ENCODE measurements around a stretch of chr10.

DNA sequence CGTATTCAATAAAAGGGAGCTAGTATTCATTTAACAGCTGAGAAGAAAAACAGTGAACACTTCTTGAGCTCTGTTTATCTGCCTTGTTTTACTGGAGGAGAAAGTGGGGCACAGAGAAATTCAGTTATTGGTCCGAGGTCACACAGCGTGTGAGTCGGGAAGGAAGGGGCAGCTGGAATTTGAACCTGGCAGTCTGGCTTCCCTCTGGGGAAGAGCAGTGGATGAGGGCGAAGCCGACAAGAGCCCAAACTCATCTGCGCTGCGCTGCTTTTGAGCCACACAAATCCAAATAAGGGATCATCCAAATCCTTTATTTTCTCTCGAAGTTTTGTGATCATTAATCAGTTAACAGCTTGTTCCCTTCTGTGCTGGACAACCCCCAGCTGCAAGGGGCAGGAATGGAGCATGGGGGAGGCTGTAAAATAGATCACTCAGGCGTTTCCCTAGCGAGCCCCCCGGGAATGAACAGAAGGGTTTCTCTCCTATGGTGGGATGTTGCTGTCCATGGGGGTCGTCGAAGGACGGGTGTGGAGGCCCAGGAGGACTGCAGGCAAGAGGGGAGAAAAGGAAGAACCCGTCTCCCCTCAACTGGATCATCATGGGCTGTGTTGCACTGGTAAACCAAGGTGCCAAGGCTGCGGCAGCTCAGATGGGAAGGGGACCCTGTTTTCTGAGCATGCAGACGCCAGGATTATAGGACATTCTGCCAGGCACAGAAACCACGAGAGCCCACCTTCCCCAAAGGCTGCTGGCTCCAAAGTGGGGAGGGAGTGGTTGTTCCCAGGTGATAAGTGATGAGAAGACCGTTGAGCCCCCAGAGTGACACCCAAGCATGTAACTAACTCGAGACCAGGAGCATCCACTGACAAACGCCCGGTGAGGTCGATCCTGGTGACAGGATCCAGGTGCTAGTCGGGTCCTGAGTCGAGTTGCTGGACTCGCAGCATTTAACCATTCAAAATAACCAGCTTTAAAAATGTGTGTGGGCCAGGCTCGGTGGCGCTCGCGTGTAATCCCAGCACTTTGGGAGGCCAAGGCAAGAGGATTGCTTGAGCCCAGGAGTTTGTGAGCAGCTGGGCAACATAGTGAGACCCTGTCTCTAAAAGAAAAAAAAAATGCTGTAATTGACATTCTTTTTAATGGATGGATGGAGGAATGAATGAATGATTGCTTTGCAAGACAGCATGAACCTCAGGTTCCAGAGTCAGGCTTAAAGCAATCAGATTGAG, 23.2 kb upstream of the PFKFB3 start:
- PRO-cap: no peak

DNA sequence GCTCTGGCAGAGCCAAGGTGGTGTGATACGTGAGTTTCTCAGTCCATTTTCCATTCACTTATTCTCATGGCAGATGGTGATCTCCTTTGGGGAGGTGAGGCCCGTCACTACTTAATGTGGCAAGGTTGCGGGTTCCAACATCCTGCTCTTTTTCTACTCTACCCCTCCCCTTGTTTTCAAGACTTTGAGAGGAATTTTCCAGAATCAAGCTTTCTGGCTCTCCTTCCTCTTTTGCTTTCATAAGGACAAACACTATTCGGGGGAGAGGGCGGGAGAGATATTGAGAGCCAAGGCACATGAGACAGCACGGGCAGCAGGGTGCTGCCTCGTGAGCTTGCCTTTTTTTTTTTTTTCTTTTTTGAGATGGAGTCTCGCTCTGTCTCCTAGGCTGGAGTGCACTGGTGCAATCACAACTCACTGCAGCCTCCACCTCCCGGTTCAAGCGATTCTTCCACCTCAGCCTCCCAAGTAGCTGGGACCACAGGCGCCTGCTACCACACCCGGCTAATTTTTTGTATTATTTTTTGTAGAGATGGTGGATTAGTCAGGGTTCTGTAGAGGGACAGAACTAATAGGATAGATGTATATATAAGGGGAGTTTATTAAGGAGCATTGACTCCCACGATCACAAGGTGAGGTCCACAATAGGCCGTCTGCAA, 6.8 kb upstream of the PFKFB3 start:
- PRO-cap: unidirectional peak, minus-strand start at position 149 of the sequence

DNA sequence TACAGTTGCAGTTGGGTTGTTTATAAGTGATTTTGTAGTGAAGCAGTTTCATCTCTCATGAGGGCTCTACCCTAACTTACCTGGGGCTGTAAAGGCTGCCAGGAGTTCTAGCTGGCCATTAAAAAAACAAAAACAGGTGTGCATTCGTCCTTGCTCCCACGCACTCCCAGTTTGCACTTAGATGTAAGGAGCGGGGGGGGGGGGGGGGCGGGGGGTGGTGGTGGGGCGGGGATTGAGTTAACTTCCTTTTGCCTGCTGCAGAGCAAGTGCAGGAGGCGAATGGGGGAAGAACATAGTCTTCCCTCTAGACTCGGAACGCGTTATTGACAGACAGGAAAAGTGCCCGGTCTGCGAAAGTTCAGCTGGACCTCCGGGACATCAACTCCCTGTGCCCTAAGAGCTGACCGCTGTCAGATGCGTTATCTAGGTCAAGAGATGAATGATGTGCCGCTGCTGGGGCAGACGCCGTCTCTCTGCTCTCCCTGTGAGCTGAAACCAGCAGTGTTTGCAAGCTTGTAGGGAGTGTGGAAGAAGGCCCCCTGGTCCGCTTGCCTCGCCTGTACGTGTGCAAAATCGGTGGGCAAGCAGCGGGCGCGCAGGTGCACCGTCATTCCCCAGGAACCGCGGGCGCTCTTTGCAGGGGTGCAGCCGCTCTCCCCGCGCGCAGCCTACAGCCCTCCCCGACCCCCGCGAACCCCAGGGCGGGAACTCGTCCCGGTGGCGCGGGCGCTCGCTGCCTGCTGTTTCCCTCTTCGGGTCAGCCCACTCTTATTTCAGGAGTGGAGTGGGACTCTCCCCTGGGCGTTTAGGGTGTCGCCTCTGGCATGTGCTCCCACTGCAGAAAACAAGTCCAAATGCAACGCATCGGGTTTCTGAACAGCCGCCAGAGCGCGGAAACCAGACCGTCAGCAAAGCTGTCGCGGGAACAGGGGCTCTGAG, 2.0 kb upstream of the PFKFB3 start:
- PRO-cap: unidirectional peak, plus-strand start at position 271 of the sequence; unidirectional peak, plus-strand start at position 438 of the sequence

DNA sequence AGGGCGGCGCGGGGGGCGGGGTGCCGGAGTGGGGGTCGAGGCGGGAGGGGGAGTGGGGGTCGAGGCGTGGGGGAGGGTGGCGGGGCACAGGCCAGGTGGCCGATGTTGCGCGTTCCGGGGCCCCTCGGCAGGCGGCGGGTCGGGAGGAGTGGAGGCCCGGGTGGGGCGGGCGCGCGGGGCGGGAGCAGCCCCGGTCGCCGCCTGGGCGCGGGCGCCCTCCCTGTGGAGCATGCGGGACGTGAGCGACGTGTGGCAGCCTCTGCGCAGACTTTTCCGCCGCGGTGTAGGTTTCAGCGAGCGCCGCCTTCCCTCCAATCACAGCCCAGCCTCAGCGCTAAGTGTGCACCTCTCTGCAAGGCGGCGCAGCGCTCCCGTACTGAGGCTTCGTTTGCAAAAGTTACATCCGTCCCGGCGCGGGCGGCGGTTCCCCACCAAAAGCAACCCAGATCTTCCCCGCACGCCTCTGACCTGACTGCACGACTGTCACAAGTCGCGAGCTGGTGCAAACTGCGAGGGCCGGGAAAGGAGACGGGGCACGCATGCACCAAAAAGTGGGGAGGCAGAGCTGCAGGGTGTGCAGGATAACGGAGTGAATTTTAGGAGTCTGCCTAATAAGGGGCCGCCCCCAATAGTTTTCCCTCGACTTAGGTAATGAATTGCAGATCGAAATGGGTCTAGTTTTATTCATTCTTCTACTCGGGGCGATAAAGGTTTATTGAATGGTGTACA, 1.2 kb upstream of the PFKFB3 start:
- PRO-cap: no peak

DNA sequence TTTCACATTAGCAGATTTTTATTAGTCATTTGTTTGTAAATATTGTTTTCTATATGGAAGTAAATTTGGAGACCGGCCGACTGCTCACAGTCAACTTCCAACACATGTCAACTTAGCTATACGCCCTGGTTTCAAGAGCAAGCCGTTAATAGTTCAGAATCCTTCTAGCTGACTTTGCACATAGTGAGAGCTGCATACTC, 109.8 kb downstream of the PFKFB3 start:
- PRO-cap: no peak

- PRO-cap: no peak
Observed at GRCh38 chr10:6328285-6329251, 125.8 kb downstream of the PFKFB3 start.

DNA sequence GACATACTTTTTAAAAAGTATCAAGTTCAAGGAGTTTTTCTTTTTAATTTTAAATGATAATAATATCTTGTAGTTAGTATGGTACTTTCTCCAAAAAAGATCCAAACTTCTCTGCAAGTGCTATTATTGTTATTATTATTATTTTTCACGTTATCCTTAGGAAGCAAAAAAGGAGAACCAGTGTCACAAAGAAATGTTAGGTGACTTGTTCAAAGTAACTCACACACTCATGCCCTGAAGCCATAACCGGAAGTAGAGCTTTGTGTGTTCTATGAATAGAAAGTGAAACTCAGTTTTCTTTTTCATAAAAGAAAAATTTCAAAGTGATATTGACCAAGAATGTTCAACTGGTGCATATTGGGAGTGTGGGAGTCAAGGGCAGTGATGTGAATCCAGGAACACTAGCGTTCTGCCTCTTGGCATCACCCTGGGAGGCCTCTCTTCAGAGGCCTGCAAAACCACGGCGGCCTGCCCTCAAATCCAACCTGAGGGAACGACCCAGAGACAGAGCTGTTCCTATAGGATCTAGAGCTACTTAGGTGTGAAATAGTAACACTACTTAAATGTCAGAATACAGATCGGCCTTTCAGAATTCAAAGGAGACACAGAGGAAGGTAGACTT, 106.1 kb downstream of the PRKCQ start:
- PRO-cap: no peak

DNA sequence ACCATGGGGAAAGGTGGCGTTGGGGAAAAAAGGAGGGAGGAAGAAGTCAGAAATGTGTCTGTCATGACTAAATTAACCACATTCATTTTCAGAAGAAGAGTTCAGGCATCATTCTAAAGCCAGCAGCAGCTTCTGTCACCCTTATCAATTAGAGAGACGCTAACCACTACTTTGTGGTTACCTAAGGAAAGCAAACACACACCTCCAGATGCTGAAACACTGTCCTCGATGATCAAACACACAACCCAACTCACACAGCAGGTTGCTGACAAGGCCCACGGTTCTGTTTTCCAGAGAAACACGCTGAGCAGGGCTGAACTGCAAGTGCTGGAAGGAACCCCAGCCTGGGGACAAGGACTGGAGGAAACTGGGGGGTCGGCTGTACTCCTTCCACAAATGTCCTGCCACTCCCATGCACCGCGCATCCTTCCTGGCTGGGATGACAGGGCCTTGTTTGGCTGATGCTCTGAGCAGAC, 36.6 kb downstream of the PRKCQ start:
- PRO-cap: no peak

DNA sequence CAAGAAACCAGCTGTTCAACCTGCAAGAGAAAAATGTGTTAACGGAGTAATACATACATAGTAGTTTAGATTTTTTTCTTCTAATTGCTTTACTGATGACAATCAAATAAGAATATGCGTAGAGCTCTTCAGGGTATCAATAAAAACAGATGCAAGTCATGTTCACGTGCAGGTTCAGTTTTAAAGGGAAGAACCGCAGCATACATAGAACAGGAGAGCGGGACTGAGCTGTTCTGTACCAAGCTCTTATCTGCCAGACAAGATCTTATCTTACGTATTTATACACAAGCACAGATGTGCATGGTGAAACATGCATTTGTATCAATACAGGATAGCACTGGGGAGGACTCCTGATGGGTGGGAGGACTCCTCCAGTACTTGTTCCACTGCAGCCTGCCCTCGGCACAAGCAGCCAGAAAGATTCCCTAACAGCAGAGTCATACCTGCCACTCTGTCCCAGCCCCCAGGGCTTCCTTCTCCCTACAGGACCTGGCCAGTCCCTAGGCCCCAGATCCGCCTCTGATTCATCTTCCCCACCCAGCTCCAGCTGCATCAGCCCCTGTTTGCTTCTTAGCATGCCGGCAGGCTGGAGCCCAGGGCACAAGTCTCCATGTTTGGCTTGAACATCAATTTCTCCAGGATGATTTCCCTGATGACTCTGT, 13.1 kb upstream of the PRKCQ start:
- PRO-cap: no peak

GRCh38 chr10:6794810-6795305, 214.8 kb upstream of the PRKCQ start:
- PRO-cap: no peak

- PRO-cap: no peak
Observed at GRCh38 chr10:6987576-6988198, 407.6 kb upstream of the PRKCQ start.

DNA sequence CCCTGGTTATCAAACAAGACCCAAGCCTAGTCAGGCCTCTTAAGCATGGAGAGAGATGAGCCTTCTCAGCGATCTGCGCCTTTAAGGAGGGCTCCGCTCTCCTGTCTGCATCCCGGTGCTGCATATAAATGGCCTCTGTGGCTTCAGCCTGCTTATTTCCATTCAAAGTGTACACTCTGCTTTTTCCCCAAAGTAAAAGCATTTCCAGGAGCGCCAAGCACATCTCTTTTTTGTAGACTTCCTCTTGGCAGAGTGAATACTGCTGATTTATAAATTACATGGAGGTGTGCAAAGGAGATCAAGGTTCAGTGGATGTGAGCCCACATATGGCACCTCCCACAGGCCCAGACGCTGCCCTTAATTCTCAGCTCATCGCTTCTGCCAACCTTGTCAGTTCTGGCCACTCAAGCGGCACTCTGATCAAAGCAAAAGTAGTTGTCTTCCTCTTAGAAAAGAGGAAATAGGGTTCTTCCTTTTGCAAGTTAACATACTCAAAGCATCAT, 70.0 kb upstream of the SFMBT2 start:
- PRO-cap: no peak

- PRO-cap: no peak
Observed at GRCh38 chr10:8049993-8050289, 4.5 kb upstream of the GATA3 start.

DNA sequence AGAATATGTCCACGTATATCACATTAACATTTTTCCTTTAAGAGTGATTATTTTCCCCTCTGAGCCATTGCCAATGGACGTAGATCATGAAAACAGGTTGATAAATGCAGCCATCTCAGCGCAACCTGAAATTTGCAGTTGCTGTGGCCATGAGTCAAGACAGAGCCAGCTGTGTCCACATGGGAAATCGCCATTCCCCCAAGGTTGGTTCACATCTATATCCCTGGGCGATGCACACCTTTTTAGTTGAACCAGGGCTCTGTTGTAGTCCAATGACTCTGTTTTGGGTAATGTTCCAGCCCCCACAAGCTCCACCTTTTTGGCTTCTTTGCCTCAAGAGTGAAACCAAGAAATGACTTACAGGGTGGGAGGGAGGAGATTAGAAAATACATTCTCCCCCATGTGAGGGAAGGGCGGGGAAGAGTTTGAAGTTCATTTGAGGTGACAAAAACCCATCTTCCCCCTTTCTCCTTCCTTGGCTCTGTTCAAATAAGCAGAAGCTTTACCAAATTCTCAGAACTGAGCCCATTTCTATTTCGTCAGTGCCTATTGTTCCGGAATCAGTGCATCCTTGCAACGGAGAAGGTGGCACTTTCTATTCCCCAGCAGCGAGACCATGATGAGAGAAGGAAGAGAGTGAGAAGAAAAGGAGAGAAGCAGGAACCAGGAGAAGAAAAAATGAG, 82.8 kb downstream of the GATA3 start:
- PRO-cap: no peak

DNA sequence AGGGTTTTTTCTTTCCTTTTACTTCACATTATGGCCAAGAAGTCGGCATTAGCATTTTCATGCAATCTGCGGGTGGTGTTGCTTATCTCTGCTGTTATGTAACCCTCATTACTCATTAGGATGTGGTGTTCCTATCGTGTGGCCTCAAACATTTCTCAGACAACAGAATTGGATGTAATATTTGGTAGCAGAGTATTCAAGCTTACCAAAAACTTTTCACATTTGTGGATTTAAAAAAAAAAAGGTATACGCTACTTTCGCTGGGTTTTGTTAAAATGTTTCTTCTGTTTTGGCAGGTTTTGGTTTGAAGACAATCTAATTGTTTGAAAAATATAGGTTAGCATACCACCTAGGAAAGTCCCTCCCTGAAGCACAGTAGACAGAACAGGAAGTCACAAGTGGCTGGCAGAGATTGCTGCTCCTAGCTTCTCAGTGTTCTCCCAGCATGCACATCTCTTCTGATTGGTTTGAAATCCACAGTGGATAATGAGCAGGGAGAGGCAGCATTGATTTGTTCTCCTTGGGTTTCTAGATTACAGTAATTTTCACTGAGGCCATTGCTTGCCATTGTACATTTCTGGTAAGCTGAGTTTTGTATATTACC, 128.8 kb downstream of the GATA3 start:
- PRO-cap: no peak

DNA sequence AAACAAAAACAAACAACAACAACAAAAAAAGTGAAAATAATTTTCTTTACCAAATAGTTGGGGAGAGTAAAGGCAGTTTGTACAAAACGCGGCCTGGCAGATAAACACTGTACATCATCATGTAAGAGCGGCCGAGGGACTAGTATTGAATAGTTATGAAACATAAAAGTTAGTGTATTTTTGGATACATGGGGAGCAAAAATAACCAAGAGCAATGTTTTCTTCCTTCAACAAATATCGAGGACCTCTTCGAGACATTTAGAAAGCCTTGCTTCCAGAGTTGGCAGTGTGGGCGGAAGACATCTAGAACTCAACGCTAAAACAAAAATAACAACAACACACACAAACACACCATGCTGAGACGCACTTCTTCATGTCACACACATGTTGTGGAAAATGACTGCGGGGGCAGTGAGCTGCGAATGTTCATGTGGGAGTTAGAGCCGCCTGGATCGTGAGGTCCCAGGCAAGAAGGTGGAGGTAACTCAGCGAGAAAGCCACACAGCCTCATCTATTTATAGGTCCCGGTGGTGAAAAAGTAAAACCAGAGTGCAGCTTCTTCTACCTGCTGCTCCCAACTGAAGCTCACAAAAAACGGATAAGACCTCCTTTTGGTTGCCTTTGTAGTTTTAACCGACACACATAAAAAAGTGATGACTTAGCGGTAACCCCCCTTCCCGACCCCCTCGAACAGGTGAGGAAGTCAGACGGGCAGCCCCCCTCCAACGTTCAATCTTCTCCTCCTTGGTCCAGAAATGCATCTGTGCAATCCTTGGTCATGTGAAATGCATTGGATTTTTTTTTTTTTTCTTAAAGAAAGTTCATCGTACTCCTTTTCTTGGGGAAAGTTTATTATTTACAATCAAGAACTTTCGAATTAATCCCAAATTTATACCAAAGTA, 276.8 kb downstream of the GATA3 start:
- PRO-cap: no peak

DNA sequence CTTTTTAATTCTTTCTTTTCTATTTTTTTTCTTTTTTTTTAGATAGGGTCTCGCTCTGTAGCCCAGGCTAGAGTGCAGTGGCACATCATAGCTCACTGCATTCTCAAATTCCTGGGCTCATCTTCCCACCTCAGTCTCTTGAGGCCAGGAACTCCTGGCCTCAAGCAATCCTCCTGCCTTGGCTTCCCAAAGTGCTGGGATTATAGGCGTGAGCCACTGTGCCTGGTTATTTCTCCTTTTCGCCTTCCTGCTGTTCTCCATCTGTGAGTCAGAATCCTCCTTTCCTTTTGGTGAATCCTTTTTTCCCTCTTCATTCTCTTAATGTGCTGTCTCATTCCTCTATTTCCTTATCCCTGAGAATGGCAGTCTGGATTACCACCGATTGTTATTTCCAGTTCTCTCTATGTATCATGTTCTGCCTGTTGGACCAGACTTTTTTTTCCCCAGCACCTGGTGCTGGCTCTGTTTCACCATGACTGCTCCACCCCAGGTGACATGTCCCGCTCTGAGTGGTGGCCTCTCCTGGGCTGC, 399.7 kb downstream of the GATA3 start:
- PRO-cap: no peak

DNA sequence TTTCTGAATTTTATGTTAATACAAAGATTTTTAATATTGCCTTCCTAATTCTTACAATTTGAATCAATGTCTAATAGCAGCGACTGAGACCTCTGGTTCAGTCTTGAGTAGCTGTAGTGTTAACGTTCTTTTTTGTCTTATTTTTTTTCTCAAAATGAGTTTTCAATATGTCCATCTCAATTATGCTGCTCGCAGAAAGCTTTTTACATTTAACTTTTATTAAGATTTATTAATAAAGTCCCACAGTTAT, 1407.7 kb downstream of the GATA3 start:
- PRO-cap: no peak

GRCh38 chr10:10803348-10803727, 214.3 kb upstream of the CELF2 start:
- PRO-cap: no peak

DNA sequence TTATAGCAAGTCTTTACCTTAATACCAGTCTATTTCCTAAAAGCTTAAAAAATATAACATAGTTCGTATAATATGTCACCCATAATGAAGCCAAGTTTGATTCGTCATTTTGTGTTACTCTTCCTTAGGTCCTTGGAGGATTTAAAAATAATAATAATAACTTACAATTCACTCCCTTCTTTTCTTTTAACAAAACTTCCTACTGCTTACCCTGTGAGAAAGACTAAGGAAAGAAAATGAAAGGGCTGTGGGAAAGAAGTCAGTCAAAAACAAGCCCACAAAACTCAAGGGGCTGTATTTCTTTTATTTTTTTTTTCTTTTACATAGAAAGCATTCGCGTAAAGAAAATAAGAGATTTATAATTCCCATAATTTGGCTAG, 187.3 kb upstream of the CELF2 start:
- PRO-cap: no peak

All from parotid gland (tissue), 1 donor.